AG10803 (cell line): Measurements from ENCODE around the gene PRR23C.

GRCh38 chr3:138750461-138750926 lies 84.2 kb downstream of the PIK3CB start:
- RRBS: no CpG with 5 or more reads among the region's 4 CpGs

DNA sequence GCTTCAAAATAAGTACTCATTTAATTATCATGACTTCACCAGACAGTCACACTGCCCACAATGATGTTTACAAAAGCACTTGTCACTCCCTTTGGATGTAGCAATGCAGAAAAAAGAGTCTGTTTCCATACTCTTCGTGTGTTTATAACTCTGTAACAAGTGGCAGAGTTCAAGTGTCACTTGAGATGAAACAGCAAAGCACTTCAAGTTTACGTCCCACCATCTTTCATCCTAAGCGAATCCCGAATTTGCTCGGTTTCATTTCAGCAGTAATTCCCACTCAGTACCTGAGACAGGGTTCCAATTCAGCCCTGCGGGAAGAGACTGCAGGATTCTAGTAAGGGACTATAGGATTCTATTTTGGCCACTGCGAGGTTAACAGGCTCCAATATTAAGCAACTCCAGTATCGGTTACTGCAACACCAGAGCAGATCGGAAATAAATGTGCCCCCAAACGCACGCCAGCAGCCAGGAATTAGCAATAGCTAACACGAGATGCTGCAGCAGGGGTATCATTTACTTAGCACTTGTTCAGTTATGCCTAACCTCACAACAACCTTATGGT lies 1.1 kb downstream of the PIK3CB start:
- RRBS: no CpG with 5 or more reads among the region's 12 CpGs

GRCh38 chr3:138936646-138937232 lies 10.2 kb downstream of the FOXL2 start:
- RRBS: 65% methylated on average over 3 of the region's 31 CpGs

GRCh38 chr3:139044748-139044952 lies at the start of gene PRR23C:
PRR23C (minus strand) TSS chr3:139044892.
- RRBS: no CpG with 5 or more reads among the region's 18 CpGs

DNA sequence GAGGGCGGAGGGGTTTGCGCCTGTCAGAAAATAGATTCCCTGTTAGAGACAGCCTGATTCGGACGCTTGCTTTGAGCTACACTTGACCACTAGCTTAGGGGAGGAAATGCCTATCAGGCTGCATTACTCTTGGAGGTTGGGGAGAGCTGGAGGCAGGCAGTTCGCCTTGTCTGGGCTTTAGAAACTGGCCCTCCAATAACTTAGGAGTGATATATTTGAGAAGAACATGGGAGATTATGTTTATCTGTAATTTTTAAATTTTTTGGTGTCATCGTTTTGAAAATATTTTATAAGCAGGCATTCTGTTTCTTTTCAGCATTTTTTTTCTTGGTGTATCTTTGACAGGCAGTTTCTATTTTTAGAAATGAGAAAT lies 1.5 kb downstream of the CLSTN2 start:
- RRBS: no CpG with 5 or more reads among the region's 6 CpGs

GRCh38 chr3:140941167-140941754 lies 375 bp upstream of the SLC25A36 start:
- RRBS: no CpG with 5 or more reads among the region's 28 CpGs

DNA sequence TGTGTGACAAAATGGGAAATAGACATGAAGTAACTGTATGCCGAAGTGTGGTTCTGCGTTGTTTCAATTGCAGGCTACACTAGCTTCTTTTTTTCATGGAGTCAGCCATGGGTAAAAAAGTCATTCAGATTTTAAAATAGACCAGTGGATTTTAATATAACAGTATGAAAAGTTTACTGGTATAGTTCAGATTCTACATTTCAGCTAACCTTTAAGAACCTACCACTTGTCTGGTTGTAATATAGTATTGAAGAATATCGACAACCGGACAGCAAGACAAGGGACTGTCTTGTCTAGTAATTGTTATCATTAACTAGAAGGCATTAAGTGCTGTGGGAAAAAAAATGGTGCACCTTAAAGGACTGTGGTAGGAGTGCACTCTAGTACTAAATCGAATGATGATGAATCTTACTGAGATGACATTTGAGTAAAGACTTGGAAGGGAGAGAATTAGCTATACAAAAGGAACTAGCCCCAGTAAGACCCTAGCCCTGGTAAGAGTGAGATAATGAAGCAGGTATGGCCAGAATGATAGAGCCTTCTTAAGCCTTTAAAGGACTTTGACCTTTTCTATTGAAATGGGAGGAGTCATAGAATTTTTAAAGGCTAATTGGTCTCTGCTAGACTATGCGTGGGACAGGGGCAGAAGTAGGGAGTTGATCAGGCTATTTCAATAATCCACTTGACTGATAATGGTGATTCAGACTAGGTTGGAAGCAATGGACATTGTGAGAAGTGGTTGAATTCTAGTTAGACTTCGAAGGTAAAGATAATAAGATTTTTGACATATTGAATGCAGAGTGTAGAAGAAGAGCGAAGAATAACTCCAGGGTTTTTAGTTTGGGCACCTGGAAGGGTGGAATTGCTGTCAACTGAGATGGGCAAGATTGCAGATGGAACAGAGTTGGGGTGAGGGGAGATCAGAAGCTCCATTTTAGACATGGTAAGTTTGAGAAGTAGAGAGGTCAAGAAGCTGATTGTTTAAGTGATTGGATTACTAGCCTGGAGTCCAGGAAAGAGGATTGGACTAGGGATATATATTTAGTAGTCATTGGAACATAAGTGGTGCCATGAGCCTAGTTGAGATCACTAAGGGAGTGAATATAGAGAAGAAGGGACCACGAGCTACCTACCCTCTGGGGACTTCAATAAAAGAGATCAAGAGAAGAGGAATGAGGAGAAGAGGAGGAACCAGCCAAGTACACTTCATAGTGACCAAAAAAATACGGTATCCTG lies 4.6 kb downstream of the SLC25A36 start:
- RRBS: no CpG with 5 or more reads among the region's 10 CpGs

DNA sequence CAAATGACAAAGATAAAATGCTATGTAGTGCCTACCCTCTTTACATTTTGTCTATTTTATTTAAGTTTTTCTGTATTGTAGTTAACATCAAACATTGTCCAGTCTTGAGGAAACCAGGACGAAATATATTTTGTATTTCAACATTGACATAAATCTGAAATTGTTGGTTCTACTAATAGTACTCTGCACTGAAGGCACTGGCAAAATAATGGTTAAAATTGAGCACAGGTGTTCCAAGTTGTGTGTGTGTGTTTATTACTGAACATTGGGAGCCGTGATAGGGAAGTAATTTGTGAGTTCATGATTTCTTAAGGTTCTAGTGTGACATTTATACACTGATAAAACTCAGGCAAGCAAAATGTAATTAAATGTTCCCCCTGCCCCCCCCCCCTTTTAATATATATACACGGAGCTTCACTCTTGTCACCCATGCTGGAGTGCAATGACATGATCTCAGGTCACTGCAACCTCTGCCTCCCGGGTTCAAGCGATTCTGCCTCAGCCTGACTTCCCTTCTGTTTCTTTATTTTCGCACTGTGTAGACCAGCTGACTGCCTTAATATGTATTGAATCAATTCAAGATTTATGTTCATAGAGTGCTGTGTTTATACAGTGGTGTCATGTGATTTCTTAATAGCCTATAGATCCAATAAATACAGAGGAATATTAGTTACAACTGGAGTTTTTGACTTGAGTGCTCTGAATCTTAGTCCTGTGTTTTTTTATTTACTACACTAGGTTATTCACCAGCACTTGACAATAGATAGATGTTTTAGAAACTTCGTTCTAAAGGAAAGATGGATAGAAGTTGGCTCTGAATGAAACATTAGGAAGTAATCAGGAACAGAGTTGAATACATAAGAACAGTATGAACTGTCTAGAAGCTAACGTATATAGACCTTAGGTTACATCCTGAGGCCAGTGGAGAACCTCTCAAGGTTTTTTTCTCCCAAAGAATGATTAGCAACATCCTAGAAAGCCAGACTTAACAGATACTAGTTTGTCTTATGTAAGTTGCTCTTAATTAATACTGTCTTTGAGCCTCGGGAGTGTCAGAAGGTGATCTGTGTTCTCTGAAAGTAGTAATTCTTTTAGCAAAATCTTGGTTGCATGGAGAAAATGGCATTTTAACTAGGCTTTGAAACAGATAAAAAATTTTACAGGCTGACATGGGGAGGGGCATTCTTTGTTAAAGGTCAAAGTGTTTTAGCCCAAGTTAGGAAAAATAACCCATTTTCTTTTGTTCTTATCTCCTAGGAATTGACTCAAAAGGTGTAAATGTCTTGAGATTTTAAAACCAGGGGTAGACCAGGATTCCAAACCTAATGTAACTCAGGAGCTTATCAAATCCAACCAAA lies 39.2 kb downstream of the SLC25A36 start:
- RRBS: no CpG with 5 or more reads among the region's 9 CpGs

DNA sequence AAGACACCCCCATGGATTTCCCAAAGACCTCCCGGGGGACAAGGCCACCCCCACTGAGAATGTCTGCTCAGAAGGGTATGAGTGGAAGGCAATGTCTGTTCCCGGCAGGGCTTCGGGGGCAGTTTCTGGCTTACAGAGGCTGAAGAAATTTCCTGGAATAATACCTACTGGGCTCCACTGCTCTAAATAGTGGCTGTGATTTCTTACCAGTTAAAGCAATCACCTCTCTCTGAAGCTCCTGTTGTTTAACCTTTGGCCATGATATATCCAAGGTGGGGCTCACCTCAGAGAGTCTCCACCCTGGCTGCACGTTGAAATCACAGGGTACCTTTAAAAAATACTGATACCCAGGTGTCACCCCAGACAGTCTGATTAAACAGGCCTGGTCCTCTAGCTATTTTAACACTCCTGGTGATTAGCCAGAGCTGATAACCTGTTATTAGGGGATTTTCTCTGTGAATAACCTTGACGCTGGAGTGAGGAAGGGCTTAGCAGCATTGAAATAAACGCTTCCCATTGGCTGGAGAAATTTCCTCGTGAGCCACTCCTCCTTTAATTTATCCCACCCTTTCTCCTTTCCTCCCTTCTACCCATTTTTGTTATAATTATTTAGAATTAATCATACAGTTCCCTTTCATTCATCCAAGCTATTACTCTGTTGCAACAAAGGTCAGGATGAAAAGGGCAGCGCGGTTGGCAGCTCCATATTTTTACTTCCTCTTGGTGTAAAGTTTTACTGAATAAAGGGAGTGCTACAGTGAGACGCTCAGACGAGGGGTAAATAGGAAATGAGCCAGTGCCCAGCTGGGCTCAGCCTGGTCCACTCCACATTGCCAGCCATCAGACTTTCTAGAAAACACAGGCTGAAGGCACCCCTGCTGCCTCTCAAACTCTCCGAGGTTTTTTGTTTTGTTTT lies 22.2 kb upstream of the ZBTB38 start:
- RRBS: 80% methylated on average over 2 of the region's 12 CpGs

GRCh38 chr3:141431388-141432446 lies 55.1 kb upstream of the RASA2 start:
- RRBS: no CpG with 5 or more reads among the region's 20 CpGs

GRCh38 chr3:141446362-141447669 lies 40.0 kb upstream of the RASA2 start:
- RRBS: 69% methylated on average over 2 of the region's 7 CpGs

GRCh38 chr3:141487478-141488267 lies 846 bp downstream of the RASA2 start:
- RRBS: 2% methylated on average over 15 of the region's 63 CpGs

DNA sequence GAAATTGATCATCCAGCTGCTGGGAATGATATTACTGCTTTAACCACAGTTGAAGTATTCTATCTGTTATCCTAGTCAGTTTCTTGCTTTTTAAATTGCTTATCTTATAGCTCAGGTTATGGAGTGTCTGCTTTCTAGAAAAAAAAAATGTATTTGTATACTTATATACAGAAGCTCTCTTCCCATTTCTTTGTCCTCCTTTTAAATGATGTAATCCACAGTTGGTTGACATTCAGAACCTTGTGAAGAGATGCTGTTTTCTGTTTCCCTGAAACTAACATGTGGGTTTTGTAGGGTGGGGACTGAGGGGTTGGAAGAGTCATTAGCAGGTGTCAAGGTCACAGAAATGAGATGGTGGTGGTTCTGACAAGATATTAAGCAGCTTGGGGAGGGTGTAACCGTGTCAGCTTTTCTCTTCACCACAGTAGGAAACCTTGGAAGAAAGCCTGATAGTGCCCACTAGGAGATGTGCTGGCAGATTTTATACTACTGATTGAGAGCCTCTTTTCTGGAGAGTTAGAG lies 2.3 kb downstream of the RASA2 start:
- RRBS: no CpG with 5 or more reads among the region's 1 CpG

GRCh38 chr3:141544588-141545157 lies 57.8 kb downstream of the RASA2 start:
- RRBS: no CpG with 5 or more reads among the region's 6 CpGs

DNA sequence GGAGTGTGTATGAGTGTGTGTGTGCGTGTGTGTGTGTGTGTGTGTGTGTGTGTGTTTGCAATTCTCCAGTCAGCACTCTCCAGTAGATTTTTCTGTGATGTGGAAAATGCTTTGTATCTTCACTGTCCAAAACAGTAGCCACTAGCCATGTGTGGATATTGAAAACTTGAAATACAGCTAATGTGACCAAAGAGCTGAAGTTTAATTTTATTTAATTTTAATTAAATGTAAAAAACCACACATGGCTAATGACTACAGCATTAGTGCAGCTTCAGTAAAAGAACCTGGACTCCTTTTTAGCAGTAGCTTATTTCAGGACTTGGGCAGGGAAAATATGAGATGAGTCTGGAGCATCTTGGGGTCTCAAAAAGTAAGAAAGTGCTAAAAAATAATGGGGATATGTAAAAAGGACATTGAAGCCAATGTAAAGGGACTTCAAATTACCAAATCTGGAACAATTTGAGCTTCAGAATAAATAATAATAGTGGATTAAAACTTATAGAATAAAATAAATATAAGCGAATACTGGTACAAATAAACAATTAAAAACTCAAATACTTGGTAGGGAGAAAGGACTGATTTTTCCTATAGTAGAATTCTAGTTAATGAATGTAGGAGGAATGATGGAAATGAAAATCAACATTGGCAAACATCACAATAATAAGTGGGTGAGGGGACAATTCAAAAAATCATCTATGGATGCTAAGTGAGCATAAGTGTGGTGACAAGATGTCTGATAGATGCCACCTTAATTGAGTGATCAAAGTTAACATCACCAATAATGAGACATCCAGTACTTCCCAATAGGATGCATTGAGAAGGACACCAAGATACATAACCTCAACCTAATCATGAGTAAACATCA lies 62.9 kb downstream of the RASA2 start:
- RRBS: no CpG with 5 or more reads among the region's 2 CpGs

DNA sequence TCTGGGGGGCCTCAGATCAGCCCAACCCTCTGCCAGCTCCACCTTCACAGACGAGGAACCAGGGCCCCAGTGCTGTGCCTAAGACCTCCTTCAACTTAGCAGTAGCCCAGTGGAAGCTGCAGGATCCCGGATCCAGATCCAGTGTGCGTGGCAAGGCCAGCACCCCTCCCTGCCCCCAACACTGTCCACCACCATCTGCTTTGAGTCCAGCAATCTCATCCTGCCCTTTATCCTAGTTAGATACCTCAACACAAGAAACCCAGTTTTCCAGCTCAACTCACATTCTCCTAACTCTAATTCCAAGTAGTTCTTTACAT lies 201 bp downstream of the GRK7 start:
- RRBS: no CpG with 5 or more reads among the region's 3 CpGs

DNA sequence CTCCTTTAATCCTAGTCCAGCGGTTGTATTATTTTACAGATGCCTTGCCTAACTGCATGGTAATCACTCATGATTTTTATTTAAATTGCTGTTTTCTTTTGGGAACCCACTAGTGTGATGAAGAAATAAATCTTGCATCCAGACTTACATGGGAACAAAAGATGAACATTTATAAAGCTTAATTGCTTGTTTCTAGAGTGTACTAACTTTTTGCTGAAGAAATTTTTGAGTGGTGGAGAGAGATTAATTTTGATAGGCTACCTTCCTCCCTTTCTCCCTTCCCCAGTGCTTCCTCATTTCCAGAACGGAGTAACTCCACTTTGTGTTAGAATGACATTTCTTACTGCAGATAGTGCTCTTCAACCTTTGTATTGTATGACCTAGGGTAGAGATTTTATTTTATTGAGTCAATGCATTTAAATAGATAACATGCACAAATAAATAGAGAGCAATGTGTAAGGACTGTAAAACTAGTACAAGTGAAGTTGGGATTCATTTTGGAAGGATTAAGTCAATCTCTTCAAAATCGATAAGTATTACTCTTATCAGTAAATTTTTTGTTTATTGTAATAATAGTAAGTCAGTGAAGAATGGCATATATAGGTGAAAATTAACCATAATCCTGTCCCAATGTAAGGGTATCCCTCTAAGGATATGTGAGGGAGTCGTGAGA lies 1.9 kb downstream of the ATP1B3 start:
- RRBS: no CpG with 5 or more reads among the region's 4 CpGs

DNA sequence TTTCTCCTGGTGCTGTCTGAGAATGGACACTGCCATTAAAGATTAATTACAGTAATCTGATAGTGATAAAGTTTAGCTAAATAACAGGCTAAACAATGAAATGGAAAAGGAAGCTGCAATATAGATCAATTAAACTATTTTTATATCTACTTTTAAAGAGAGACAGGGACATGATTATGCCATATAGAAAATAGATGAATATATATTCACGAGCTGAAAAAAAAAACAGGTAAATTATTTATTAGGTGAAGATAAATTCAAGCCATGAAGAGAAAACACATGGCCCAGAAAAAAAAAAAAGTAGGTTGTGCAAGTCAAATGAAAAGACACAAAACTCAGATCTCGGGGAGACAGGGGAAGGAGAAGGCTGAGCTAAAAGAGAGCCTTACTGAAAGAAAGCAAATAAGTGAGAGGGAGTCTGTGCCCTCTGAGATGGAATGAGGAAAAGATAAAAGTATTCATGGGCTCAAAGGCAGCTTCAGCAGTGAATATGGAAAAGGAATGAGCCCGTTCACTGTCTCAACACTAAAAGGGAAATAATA lies 1.4 kb downstream of the TFDP2 start:
- RRBS: no CpG with 5 or more reads among the region's 3 CpGs

GRCh38 chr3:142210542-142211183 lies 14.7 kb downstream of the GK5 start:
- RRBS: no CpG with 5 or more reads among the region's 4 CpGs

DNA sequence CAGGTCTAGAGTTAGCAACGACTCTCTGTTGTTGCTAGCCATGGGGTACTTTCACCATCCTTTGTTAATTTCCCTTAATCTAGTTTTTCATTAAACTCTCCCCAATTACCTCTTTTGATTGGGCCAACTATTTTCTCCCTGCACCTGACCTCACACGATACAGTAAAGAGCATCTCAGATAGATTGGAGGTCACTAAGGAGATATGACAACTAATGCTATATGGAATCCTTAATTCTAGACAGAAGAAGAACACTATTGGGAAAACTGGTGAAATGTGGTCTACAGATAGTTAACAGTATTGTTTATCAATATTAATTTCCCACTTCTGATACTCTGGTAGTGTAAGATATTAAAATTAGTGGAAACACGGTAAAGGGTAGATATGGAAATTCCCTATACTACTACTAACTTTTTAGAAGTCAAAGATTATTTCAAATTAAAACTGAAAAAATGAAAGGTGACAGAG lies 40.5 kb upstream of the XRN1 start:
- RRBS: no CpG with 5 or more reads among the region's 3 CpGs